Measurements from ENCODE around the gene SPATA31E1.

- PRO-cap = no peak
Observed at GRCh38 chr9:86707959-86708563, 239.2 kb downstream of the GAS1 start.

DNA sequence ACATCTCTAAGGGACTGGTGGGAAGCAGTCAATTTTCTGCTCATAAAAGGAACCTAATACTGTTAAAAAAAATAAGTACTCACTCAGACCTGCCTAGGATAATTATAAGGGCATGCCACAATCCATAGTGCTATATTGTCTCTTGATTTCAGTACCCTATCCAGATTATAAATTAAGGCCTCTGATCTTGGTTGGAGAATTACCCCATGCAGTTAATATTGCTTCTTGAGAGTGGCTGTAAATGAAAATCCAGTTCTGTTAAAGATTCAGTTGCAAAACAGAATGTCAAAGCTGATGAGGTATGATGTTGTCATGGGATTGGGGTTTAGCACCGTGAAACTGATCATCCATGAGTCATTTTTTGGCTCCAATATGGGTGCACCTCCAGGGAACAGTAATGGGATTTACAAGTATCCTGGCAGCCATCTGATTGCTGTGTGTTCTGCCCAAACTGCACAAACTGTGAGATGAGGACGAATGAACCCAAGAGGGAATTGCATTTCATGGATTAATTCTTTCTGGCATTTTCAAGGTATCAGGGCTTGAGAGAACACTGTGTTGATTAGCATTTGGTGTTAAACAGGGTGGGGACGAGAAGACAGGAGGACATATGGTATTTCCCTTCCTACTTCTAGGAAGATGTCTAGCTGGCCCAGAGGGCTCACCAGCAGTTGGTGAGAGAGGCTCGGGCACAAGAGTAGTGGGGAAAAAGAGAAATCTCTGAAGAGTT is 214.8 kb downstream of the GAS1 start:
- PRO-cap = no peak

DNA sequence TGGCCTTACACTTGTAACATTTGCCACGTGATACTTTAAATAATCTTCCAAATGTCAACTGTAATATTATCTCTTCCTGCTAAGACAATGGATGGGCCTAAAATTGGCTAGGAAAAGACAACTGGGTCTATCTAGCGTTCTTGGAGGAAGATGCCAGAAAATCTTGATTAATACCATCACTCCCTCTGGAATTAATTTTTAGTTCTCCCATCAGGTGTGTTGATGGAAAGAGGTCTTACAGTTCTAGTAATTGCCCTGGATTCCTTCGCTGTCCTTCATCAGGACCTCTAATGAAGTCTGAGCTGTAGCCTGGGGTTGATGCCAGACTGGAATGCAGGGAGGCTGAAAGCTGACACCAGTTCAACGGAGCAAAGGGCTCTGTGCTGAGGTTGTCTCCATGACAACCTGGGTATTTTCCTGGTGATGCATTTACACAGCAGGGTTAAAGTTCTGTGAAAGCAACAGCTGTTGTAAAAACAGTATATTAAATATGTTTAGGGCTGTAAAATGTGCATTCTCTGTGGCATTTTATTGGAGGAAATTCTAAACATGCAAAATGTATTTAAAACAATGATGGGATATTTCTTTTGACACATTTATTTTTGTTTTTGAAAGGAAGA is 92.2 kb downstream of the GAS1 start:
- PRO-cap = no peak

- PRO-cap = no peak
Observed at GRCh38 chr9:86983401-86984248, 36.3 kb upstream of the GAS1 start.

DNA sequence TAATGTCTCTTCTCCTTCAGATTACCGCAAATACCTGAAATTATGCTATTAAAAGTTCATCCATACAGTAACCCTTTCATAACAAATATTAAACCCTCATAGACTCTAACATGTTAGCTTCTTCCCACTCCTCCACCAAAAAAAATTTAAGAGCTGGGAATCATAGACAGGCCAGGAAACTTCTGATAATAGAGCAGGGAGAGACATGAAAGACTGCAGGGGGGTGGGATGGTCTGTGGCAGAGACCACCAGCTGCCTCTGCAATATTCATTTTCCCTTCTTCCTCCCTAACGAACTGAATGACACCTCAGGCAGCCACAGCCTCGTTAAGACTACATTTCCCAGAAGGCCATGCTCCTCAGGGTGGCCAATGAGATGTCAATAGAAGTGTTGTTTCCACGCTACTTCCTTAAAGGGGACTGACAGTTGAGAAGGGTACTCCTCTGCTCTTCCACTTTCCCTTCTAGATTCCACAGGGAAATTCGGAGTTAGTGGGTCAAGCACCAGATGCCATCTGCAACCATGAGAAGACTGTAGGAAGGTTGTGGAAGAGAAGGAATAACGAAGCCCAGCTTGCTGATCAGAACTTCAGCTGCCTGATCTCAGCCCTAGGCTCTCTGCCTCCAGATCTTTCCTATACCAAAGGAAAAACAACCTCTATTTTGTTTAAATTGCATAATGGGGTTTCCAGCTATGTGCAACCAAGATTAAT is 52.0 kb upstream of the DAPK1 start:
- PRO-cap = no peak

DNA sequence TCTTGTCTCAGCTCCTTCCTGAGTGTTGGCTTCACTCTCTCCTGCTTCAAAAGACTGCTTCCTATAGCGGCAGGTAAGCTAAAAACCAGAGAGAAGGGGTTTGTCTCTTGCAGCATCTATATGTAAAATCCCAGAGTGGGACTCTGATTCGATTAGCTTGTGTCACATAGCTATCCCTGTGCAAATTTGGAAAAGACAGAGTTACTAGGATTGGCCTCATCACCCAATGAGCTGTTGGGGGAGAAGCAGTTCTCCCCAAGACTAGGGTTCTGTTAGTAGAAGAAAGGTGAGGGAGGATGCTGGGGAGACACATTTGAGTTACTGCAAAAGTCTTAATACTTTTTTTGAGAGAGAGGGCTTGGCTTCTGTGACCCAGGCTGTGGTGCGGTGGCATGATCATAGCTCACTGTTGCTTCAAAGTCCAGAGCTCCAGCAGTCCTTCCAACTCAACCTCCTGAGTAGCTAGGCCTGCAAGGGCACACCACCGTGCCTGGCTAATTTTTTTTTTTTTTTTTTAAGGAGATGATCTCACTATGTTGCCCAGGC is 16.7 kb upstream of the CTSL start:
- PRO-cap = no peak

GRCh38 chr9:87792660-87794047 is 67.2 kb downstream of the CTSL start:
- PRO-cap = no peak

DNA sequence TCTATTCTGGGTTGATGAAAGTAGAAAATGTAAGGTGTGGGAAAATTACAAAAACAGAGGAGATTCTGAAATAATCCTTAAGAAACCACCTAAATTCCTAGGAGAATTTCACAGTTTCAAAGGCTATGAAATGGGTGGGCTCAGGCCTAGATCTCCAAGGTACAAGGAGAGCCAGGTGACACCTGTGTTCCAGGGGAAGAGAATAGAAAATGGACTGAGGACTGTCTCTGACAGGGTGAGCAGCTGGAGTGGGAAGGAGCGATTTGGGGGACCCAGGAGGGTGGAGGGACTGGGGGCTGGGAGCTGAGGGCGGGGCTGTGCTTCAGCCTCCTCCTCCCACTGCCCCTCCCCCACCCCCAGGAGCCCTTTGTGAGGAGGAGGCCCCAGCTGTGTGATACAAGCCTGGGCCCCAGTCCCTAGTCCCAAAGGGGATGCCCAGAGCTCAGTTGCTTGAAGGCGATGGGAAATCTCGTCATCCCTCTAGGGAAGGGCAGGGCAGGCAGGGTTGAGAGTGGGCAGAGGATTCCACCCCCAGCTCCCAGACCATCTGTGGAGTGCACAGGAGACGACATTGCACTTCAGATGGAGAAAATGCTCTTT is at the start of gene SPATA31E1:
TSS of gene SPATA31E1 (plus strand) at position 445 of the 600 bp plus-strand sequence.
- PRO-cap = no peak

DNA sequence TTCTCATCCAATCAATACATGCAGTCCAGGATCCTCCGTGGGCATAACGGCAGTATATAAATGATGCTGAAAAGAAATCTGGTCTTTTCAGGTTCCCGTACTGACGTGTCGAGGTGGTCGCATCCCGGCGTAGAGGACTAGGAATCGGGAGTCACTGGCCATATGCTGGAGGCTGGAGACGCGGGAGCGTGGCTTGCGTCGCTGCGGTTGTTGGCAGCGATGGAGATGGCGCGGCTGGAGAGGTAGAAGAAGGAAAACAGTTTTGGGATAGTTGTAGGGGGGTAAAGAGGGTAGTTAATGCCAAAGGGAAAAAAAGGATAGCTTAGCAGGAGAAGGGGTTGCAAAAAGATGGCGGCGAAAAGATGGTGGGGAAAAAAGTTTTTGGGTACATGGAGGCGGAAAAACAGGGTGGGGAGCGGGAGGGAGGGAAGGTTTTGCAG is 16.5 kb upstream of the ENSG00000283205 start:
- PRO-cap = no peak

DNA sequence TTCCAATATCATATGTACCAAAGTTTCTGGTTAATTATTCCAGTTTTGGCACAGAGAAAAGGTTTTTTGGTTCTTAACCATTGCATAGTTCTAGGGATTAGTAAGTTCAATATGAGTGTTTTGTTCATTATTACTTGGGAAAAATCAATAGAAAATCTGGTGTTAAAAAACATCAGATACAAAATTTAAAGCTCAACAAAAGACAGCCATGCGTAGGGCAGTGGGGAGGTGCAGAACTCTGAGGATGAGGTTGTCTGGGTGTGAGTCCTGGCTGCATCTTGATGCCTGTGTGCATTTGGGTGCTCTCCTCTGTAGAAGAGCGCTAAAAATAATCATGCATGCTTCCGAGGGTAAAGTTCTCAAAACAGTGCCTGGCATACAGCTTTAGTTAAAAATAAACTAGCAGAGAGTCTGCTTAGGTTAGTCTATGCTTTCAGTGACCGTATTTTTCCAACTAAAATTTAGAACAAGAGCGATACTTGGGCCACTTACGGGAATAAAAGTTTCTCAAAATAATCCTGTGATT is 55.4 kb upstream of the SPATA31C2 start:
- PRO-cap = no peak

GRCh38 chr9:88258035-88258434 is 119.8 kb upstream of the SPATA31C2 start:
- PRO-cap = no peak

GRCh38 chr9:88533715-88534886 is 877 bp upstream of the NXNL2 start:
- PRO-cap = no peak

- PRO-cap = no peak
Observed at GRCh38 chr9:88742441-88743007, 207.5 kb downstream of the NXNL2 start.

GRCh38 chr9:88995672-88996335 is 4.5 kb downstream of the S1PR3 start:
- PRO-cap = no peak

DNA sequence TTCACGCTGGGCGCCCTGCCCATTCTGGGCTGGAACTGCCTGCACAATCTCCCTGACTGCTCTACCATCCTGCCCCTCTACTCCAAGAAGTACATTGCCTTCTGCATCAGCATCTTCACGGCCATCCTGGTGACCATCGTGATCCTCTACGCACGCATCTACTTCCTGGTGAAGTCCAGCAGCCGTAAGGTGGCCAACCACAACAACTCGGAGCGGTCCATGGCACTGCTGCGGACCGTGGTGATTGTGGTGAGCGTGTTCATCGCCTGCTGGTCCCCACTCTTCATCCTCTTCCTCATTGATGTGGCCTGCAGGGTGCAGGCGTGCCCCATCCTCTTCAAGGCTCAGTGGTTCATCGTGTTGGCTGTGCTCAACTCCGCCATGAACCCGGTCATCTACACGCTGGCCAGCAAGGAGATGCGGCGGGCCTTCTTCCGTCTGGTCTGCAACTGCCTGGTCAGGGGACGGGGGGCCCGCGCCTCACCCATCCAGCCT is 10.5 kb downstream of the S1PR3 start:
- PRO-cap = no peak

DNA sequence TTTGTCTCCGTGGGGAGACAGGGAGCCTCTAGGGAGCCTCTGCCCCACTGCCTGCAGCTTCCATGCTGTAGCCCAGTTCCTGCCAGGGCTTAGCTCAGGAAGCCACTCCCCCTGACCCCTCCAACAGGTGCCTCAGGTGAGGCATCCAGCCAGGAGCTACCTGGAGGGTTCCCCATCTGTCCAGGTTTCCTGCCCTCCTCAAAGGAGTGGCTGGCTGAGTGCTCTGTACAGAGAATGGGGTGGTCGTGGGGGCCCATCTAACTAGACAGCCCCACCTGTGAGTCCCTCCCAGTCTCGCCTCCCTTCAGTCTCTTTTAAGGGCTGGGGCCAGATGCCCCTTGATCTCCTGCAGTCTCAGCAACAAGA is 44.6 kb downstream of the SECISBP2 start:
- PRO-cap = no peak

GRCh38 chr9:89419994-89420370 is 77.9 kb downstream of the SEMA4D start:
- PRO-cap = no peak

- PRO-cap = no peak
Observed at GRCh38 chr9:89479495-89480149, 18.3 kb downstream of the SEMA4D start.

DNA sequence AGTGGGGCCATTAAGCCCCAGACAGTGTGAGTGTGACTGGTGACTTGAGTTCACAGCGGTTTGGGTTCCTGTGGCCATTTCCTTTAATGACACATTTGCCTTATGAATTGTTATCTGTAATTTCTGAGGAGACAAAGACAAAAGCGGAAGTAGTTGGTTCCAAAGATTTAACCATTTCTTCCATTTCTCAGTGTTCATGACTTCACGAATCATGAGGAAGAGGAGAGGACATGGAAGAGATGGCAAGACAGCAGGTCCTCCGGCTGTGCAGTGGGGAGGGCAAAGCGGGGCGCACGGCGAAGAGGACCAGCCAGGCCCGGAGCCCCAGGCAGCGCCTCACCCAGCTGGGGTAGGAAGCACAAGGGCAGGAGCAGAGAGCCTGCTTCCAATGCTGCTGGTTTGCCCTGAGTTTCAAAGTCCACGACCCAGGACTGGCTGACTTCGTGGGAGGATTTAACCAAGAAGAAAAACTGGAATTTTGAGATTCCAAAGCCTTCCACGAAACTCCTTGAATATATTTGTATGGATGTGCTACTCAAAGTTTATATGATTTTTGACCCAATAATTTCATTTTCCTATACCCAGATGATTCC is 28.0 kb upstream of the SEMA4D start:
- PRO-cap = no peak

DNA sequence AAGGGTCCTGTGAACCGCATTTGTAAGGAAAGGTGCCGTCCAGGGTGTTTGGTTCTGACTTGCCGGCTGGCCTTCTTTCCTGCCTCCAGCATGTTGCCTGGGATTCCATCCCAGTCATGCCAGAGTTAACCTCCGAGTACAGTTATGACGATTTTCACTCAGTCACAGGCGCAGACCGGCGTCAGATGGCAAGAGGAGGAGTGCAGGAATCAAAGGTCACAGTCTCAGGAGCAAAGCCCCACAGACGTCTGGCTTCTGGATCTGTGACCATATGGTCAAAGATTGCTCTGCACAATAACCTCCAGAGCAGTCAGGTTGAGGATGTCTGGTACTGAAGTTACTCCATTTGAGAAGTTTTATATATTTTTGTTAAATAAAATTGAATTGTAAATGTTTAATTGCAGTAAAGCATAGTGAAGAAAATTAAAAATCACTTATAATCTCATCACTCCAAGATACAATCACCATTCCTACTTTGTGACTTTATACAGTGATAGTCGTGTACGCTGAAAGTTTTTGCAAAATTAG is 5.8 kb upstream of the GADD45G start:
- PRO-cap = no peak